A549 (cell line): ENCODE results near the genes SARNP and MIP.

GRCh38 chr12:55727384-55727864 lies 1.4 kb downstream of the CD63 start:
- PRO-cap = no peak
CAGE:
- cytosol, long polyA plus RNA = no peak
- long polyA plus RNA = no peak
- nucleus, long polyA plus RNA = no peak

- PRO-cap = bidirectional peak, plus-strand start at chr12:55818085, minus-strand start at chr12:55817722
CAGE:
- cytosol, long polyA plus RNA = start-site peak on the minus strand at chr12:55817687-55817736, 4,852 and 1,493 reads in 2 replicates
- long polyA plus RNA = start-site peak on the minus strand at chr12:55817687-55817724, 4,044 and 2,494 reads in 2 replicates
- nucleus, long polyA plus RNA = start-site peak on the minus strand at chr12:55817686-55817736, 4,799 and 83 reads in 2 replicates
These were observed at the start of gene SARNP for GRCh38 chr12:55817551-55817910. Gene SARNP (minus strand): TSS chr12:55817724.

- PRO-cap = no peak
CAGE:
- cytosol, long polyA plus RNA = no peak
- long polyA plus RNA = no peak
- nucleus, long polyA plus RNA = no peak
These were observed 8.0 kb downstream of the DGKA start for GRCh38 chr12:55938764-55939614.

GRCh38 chr12:55977546-55978123 lies 3.8 kb downstream of the RAB5B start:
- PRO-cap = no peak
CAGE:
- cytosol, long polyA plus RNA = no peak
- long polyA plus RNA = no peak
- nucleus, long polyA plus RNA = no peak

DNA sequence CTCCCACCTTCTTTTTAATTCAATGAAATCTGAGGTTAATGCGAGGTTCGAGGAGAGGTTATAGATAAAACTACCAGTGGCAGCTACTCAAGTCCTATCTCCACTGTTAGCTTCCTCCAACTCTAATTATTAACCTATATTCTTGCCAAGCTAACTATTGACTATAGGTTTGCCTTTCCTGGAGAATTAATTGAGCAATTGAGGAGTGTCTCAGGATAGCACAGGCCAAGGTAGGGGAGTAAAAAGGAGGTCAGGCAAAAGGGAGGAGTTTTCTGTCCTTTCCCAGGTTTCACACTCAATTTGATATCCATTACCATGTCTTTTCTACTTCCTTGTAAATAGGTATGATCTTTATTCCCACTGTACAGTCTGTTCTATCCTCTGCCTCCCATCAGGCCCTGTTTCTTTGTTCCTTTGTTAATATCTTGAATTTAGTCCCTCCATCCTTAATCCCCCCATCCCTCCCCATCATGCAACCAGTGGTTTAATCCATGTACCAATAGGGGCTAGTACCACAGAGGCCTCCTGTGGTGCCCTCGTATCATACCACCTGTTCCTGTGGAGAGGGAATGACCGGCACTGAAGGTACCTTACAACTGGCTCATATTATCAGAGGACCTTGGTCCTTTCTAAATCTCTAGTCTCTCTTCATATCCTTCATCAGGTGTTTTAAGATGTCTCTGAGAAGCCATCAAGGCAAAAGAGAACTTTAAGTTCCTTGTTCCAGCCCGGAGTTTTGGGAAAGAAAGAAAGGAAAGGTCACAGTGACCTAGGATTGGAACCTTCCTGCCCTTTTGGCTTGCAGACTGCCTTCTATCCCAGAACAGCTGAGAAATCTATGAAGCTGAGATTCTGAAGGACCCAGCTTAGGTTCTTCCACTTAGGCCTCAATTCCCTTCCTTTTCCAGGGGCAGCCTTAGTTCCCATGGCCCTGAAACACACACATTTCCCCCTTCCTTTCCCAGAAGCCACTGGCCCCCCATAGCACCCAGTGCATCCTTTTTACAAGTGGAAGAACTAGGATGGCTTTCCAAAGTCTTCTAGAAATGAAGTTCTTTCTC lies 3.5 kb upstream of the SUOX start:
- PRO-cap = no peak
CAGE:
- cytosol, long polyA plus RNA = no peak
- long polyA plus RNA = no peak
- nucleus, long polyA plus RNA = no peak

- PRO-cap = no peak
CAGE:
- cytosol, long polyA plus RNA = no peak
- long polyA plus RNA = no peak
- nucleus, long polyA plus RNA = no peak
These were observed 3.8 kb downstream of the IKZF4 start for GRCh38 chr12:56024564-56025108.

DNA sequence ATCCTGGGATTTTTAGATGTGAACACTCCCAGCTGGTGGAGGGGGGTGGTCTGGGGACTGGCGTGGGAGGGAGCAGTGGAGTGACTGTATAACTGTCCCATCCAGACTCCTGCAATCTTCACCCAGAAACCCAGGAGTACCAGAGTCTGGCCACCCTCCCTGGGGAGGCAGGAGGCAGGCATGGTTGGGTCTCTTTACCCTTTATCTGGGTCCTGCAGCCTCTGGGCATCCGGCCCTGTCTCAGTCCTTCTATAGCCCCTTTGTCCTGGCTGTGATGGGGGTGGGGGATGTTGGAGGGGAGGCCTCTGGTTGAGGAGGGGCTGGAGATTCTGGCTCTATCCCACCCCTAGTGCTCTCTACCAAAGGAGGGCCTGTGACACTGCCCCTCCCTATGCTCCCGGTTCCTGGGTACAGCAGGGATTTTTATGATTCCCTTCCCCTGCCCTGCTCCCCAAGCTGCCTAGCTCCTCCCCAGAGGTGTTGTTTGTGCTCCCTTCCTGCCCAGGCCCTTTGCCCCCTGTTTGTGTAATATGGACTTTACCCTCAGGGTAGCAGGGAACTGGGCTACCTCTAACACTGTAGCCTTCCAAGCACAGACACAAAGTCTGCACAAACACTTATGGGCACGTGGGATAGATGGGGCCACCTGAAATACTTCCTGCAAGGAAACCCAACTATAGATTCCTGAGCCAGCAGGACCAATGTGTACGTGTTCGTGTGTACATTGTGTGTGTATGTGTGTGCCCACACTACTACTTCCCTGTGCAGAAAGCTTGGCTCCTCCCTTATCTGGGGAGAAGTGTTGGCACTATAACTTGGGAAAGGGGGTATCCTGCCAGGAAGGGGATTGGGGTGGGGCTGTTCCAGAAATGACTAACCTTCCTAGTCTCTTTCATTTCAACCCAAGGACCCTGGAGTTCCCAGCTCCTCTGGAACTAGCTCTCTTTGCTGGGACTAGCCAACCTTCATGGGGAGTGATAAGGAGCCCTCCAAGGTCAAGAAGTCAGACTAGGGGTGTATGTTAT lies 1.8 kb downstream of the ERBB3 start:
- PRO-cap = no peak
CAGE:
- cytosol, long polyA plus RNA = no peak
- long polyA plus RNA = no peak
- nucleus, long polyA plus RNA = no peak

- PRO-cap = no peak
CAGE:
- cytosol, long polyA plus RNA = no peak
- long polyA plus RNA = no peak
- nucleus, long polyA plus RNA = no peak
These were observed 1.2 kb downstream of the ESYT1 start for GRCh38 chr12:56129082-56129791.

DNA sequence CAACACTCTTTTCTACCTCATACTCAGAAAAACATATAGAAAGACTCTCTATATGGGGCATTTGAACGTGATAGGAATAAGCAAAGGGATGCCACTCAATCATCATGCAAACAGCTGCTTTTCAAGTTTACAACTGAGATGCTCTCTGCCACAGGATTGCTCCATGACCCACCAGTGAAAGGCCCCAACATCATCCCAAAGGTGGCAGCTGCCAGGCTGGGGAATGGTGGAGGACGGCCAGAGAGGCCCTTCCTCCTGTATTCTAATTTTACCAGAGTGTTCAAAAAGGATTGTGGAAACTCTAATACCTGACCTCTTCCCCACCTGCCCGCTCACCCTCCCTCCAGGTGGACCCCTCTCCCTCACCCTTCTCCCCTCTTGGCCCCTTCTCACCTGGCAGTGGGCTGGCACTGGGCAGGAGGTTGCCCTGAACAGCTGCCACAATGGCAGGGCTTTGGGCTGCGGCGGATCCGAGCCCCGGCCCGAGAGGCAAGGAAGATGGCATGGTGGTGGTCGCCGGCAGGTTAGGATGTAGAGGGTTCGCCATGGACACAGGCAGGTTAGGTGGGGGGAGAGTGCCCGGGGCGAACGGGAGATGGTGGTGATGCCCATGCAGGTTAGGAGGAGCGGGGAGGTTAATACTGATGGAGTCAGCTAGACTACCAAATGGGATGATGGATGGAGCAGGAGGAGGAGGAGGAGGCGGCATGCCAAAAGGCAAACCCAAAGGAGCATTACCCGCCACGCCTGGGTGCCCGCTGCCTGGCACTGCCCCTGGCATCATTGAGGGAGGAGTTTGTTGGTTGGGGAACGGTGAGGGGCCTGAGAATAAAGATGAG lies 6.0 kb downstream of the MYL6 start:
- PRO-cap = no peak
CAGE:
- cytosol, long polyA plus RNA = no peak
- long polyA plus RNA = no peak
- nucleus, long polyA plus RNA = no peak

GRCh38 chr12:56178372-56179079 lies 10.8 kb downstream of the SMARCC2 start:
- PRO-cap = no peak
CAGE:
- cytosol, long polyA plus RNA = no peak
- long polyA plus RNA = no peak
- nucleus, long polyA plus RNA = no peak

DNA sequence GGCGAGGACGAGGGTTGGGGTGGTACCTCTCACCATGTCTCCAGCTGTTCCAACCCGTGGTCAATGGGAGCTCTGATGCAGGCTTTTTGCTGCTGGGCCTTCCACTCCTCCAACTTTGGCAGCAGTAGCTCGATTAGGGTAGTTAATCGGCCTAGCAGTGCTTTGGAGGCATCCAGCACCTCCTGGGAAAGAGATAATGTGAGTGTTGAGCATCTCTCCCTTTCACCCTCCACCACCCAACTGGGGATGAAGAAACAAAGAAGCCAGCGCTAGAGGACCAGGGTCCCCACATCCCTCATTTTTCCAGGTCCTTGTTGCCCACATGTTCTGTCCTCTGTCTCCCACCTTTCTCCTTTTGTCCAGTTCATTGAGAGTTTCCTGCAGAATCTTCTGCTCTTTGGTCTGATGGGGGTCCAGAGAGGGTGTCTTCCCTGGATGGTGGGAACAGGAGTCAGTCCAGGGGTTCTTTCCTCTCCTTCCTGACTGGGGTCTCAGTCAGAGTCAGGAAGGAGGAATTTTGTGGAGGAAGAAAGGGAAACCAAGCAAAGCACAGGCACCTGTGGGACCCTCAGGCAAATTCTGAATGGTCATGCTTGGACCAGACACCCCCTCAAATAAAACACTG lies 5.4 kb downstream of the STAT2 start:
- PRO-cap = no peak
CAGE:
- cytosol, long polyA plus RNA = no peak
- long polyA plus RNA = no peak
- nucleus, long polyA plus RNA = no peak

DNA sequence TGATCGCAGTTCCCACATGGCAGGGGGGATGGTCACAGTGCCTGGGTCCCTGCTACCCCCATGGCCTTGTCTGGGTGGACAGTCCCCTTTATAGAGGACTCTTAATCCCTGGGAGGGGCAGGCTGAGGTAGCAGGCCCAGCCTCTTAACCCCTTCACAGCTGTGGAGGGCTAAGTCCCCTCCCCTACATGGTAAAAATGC lies at the start of gene MIP:
MIP (minus strand) TSS at position 62 of the 200 bp plus-strand sequence.
- PRO-cap = no peak
CAGE:
- cytosol, long polyA plus RNA = no peak
- long polyA plus RNA = no peak
- nucleus, long polyA plus RNA = no peak

DNA sequence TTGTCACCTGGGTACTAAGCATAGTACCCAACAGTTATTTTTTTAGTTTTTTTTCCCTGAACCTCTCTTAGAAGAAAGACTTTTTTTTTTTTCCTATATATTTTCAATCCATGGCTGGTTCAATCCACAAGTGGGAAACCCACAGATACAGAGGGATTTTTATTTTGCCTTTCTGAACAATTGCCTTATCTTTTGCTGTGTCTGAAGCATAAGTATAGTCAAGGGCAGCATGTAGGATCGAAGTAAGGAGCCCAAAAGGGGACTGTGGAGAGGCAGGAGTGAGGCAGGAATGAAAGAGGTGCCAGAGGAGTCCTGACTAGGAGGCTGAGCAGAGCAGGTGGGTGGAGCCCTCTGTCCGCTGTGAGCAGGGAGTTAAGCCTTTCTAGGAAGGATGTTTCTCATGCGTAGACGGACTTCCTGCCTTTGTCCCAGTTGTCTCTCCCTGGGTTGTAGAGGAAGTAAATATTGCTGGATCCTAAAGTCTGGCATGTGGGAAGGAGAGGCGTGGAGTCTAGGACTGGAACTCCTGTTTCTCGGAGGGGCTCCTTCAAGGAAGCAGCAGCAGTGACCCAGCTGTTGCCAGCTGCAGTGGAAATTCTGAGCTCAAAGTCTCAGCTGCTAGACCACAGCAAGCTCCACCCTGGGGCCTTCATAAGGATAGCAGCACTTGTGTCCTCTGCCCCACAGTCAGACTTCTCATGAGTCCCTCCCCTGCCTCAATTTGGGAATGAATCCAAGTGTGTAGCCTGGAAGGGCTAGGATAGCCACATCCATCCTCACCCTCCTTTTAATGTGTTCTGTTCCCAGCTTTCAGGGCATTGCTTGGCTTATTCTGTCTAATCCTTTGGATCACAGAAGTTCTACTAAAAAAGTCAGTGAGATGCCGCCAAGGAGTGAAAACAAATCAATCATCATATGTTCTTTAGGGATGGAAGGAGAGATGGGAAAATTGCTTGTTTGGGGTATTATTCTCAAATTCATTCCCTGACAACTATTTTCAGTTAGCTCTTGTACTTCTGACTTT lies 44.0 kb downstream of the RBMS2 start:
- PRO-cap = no peak
CAGE:
- cytosol, long polyA plus RNA = no peak
- long polyA plus RNA = no peak
- nucleus, long polyA plus RNA = no peak

GRCh38 chr12:56597771-56598616 lies 32.1 kb downstream of the BAZ2A start:
- PRO-cap = no peak
CAGE:
- cytosol, long polyA plus RNA = no peak
- long polyA plus RNA = no peak
- nucleus, long polyA plus RNA = no peak

- PRO-cap = no peak
CAGE:
- cytosol, long polyA plus RNA = no peak
- long polyA plus RNA = no peak
- nucleus, long polyA plus RNA = no peak
These were observed 2.1 kb upstream of the BAZ2A start for GRCh38 chr12:56632080-56632720.

- PRO-cap = no peak
CAGE:
- cytosol, long polyA plus RNA = no peak
- long polyA plus RNA = no peak
- nucleus, long polyA plus RNA = no peak
These were observed 6.1 kb downstream of the MYO1A start for GRCh38 chr12:57043749-57044319.

GRCh38 chr12:57048768-57049431 lies 1.0 kb downstream of the MYO1A start:
- PRO-cap = no peak
CAGE:
- cytosol, long polyA plus RNA = no peak
- long polyA plus RNA = no peak
- nucleus, long polyA plus RNA = no peak

DNA sequence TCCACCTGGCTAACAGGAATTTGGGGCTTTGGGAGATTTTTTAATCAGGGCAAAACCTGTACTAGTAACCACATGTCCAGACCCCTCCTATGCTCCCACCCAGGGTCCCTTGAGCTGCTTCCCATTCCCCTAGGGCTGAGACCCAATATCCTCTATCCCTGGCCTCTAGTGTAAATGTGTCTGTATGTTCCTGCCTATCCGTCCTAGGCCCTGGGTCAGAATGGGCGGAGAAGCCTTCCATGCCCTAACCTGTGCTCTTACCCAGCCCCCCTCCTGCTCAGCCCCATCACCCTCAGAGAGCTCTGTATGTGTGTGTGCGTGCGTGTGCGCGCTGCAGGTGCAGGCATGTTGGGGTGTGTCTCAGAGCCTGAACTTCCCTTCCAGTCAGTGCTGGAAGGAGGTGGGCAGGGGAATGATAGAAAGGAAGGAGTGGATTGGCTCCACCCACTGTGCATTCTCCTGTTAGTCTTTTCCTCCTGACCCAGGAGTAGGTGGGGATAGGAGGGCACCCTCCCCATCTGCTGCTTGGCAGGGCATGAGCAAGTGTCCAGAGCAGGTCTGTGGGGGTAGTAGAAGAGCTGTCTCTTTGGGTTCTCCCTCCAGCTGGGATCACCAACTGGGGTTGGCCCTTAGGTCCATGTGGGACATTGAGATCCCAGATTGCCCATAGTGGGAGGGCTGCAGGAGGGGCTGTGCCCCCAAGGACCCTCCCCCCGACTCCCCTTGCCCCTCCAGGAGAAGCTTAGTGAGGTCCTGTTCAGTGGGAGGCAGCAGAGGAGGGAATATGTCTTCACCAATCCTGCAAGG lies 7.3 kb downstream of the NAB2 start:
- PRO-cap = no peak
CAGE:
- cytosol, long polyA plus RNA = no peak
- long polyA plus RNA = no peak
- nucleus, long polyA plus RNA = no peak

GRCh38 chr12:57105130-57105398 lies 6.1 kb downstream of the STAT6 start:
- PRO-cap = no peak
CAGE:
- cytosol, long polyA plus RNA = no peak
- long polyA plus RNA = no peak
- nucleus, long polyA plus RNA = no peak

- PRO-cap = no peak
CAGE:
- cytosol, long polyA plus RNA = no peak
- long polyA plus RNA = no peak
- nucleus, long polyA plus RNA = no peak
These were observed 23.5 kb downstream of the LRP1 start for GRCh38 chr12:57151556-57152485.